ENCODE measurements around a stretch of chr5.

DNA sequence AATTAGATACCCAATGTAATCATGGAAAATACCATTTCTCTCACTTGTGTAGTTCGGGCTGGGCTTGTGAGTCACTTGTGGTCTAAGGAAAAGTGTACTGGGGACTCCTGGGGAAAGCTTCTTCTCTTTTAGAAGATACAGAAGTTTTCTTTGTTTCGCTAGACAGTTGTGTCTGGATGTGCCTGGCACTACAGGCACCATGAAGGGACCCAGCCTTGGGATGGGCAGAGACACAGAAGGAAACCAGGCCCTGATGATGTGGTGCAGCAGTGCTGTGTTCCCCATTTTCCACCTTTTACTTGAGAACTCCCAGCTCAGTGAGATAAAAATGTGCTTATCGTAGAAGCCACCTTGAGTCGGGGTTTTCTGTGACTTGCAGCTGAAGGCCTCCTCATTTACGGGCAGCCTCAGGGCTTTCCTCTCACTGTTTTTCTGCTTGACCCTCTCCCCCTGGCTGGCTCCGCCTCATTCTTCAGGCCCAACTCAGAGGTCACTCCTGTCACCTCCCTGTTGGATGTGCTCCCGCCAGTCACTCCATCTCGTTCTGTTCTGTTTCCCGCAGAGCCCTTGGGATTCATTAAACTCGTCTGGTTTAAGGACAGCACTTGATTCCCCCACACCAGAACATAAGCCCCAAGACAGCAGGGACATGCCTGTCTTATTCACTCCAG, 32.6 kb upstream of the CPEB4 start:
- PRO-cap, 10 experiments, result no peak in any of the 10 experiments

DNA sequence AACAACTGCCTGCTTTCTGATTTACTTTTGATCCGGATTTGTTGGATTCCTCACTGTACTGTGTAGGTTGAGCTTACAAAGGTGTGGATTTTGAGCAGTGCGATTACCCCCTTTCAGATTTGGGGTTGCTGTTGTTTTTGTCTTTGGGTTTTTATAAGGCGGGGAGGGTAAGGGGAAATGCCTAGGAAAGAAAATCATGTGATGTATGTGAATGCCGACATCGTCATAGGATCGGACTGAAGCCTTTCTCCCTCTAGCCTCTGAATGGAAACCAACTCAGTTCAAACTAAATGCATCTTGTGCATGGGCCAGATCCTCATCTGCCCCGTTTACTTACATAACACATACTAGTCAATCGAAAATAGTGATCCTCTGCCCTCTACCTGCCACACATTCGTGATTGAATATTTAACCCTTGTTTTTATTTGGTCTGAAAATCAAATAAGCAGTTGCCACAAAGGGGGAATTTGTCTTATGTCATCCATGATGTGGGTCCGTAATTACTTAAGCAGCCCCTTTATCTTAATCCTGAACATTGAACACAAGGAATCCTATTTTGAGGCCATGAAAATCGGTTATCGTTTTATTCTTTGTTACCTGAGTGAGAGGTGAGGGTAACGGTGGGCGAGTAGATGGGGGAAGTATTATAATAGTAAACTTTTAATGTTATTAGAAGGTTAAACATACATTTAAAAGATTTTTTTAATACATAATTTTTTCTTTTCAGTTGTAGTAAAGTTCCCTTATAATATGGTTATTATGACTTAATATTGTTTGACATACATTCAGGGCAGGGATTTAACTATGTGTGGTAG, 30.4 kb downstream of the CPEB4 start:
- PRO-cap, 10 experiments, result peak in 4 of 10 experiments; most common plus-strand start position 256 of the sequence (in 1); most common minus-strand start position 262 of the sequence (in 2)

DNA sequence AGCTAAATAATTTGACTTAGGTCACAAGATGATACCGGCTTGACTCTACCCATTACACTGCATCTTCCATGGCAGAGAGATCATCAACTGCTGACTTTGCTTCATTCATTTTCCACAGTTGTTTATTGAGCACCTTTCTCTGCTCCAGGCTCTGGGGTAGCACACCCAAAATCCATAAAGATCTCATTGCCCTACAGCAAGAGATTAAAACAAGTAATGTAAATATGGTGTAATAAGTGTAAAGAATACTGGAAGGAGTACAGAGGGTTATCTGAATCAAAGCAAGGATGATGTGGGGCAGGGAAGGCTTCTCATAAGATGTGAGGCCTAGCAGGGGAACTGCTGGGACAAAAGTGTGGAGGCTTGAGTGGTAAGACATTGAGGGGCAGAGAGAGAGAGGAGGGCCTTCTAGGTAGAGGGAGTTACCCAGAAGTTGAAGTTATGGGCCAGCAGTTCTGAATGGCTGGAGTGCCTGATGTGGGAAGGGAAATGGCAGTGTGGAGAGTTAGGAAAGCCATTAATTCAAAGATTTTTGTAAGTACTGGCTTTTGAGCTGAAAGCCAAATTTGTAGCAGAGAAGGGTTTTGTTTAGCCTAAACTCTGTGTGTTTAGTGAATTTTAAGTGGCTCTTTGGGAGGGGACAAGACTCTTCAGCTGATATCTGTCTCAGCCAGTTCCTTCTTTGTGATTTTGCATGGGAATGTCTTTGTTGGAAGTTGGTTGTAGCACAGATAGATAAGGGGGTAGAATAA, 36.7 kb downstream of the CPEB4 start:
- PRO-cap, 10 experiments, result no peak in any of the 10 experiments

GRCh38 chr5:173988459-173989101, 390 bp upstream of the C5orf47 start:
- PRO-cap, 10 experiments, result no peak in any of the 10 experiments

GRCh38 chr5:174273275-174273736, 227.8 kb downstream of the NSG2 start:
- PRO-cap, 10 experiments, result no peak in any of the 10 experiments

- PRO-cap, 10 experiments, result no peak in any of the 10 experiments
Measured at GRCh38 chr5:174418889-174419764, 305.3 kb upstream of the MSX2 start.

- PRO-cap, 10 experiments, result peak in 4 of 10 experiments; most common plus-strand start chr5:174504013 (in 3); most common minus-strand start chr5:174503949 (in 1)
Measured at GRCh38 chr5:174503407-174504244, 220.8 kb upstream of the MSX2 start.

GRCh38 chr5:174608405-174608814, 116.0 kb upstream of the MSX2 start:
- PRO-cap, 10 experiments, result no peak in any of the 10 experiments

GRCh38 chr5:174725133-174725495, 732 bp downstream of the MSX2 start:
- PRO-cap, 10 experiments, result peak in 4 of 10 experiments; most common minus-strand start chr5:174725237 (in 4)

DNA sequence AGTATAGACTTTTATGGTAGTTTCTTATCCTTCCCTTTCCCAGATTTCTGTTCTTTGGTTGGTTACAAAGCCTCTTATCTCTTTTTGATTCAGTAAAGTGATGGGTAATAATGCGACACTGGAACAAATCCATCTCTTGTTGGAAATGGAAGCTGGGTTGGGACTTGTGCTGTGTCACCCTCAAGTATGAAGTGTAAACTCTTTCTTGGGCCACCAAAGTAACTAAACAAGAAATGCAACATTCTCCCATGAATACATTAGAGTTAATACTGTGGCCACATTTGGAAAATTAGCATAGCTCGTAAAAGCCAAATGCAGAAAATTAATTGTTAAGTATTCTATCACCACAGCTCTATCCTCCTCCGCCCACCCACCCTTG, 3.3 kb downstream of the MSX2 start:
- PRO-cap, 10 experiments, result peak in 4 of 10 experiments; most common minus-strand start position 188 of the sequence (in 4)

DNA sequence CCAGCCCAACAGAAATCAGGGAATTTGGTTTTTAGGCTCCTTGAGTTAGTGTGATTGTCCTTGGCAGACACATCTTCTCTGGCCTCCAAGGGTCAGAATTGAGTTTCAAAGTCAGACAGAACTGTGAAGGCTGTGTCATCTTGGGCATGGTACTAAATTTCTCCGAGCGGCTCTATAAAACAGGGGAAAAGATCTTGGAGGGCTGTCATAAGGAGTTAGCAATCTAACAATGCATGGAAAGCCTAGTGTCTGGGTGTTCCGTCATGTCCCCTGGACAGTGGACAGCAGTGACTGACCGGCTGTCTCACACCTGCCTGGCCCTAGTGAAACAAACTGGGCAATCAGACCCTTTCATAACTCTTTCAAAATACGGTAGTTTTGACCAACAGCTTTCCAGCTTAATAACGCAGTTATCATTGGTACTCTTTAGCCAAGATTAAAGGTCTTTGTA, 3.6 kb downstream of the SFXN1 start:
- PRO-cap, 10 experiments, result no peak in any of the 10 experiments

DNA sequence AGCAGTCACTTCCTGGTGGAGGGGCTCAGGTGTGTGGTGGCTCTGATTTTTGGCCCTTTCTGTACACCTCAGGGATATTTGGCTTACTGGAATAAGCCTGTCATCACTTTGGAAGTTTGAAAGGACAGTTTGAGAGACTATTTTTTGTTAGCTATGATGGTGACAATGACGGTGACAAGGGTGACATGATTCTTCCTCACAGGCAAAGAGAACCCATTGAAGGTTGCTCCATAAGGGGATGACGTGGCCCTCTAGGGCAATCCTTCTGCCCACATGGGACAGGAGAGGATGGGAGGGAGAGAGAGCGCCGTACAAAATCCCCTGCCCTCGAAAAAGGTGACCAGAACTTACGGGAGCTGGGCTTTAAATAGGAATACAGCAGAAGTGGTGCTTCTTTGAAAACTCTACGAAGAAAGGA, 22.6 kb downstream of the HRH2 start:
- PRO-cap, 10 experiments, result no peak in any of the 10 experiments

DNA sequence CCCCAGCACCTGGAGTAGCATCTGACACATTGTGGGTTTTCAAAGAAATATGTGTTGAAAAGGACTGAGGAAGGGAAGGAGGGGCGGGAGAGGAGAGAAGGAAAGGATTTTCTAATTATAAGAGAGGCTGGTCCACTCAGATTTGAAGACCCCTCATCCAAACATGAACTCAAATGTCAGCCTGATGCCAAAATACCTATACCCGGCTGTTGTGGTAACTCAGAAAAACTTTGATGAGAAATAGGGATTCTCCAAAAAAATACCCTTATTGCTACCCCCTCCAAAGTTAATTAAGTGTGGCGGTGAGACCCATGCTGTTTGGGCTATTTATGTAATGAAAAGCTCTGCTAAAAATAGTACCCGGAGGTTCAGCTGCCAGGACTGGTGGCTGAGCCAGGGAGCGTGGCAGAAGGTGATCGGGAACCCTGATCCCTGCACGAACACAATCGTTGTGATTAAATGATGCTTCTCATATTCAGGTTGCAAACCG, 23.0 kb downstream of the HRH2 start:
- PRO-cap, 10 experiments, result no peak in any of the 10 experiments

- PRO-cap, 10 experiments, result no peak in any of the 10 experiments
Measured at GRCh38 chr5:175695360-175695811, 37.5 kb downstream of the HRH2 start.

- PRO-cap, 10 experiments, result peak in 1 of 10 experiments; most common plus-strand start chr5:175872932 (in 1); most common minus-strand start chr5:175872601 (in 1)
Measured at GRCh38 chr5:175872390-175873540, 1.4 kb downstream of the CPLX2 start.

DNA sequence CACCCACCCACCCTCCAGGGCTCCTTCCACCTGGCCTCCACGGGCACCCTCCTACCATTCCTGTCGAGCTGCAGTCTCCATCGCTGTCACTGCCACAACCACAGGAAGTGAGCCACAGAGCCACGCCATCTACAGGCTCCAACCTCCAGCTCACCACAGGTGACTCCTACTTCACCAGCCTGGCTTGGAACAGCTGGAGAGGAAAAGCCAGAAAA, 66.3 kb upstream of the THOC3 start:
- PRO-cap, 10 experiments, result no peak in any of the 10 experiments

GRCh38 chr5:176134447-176134886, 103.8 kb upstream of the SIMC1 start:
- PRO-cap, 10 experiments, result no peak in any of the 10 experiments

DNA sequence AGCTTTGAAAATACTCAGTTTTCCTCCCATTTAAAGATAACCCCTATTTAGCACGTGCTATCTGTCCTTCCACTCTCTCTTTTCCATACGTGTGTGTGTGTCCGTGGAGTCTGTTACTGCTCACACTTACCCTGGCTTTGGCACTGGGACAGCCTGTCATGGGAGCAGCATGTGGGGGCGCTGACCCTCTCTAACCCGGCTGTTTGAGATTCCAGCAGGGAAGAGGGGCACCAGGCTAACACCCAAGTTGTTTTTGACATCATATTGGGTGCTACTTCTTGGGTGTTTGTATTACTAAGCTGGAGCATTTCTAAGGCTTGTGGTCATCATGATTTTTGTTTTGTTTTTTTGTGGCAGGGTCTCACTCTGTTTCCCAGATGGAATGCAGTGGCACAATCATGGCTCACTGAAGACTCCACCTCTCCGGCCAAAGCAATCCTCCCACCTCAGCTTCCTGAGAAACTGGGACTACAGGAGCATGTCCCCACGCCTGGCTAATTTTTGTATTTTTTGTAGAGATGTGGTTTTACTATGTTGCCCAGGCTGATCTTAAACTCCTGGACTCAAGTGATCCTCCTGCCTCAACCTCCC, 56.9 kb upstream of the SIMC1 start:
- PRO-cap, 10 experiments, result no peak in any of the 10 experiments

GRCh38 chr5:176184962-176185369, 53.3 kb upstream of the SIMC1 start:
- PRO-cap, 10 experiments, result no peak in any of the 10 experiments

- PRO-cap, 10 experiments, result no peak in any of the 10 experiments
Measured at GRCh38 chr5:176282499-176283098, 44.4 kb downstream of the SIMC1 start.